Ileum (tissue), 1 donor: ENCODE measurements around a stretch of chr3.

- PRO-cap, result no peak
Measured at GRCh38 chr3:64413661-64414074, 188.4 kb upstream of the PRICKLE2 start.

DNA sequence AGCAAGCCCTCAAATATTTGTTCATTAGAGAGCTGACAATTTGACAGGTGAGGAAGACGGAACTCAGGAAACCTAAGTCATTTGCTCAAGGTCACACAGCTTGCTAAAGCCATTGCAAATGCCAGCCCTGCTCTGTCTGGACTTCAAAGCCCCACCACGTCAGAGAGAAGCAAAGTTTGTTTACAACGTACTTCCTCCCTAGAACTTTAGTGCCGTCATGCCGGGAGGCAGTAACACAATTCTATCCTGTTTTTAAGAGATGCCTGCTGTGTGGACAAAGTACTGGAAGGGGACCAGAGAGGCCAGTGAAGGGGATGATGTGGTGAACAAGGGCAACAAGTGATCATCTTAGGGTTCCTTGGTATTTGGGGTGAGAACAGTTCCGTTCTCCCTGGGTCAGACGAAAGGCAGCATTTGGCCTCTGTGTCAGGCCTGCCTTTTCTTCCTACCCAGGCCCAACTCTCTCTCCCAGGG is 216.7 kb upstream of the PRICKLE2 start:
- PRO-cap, result no peak

GRCh38 chr3:64728901-64729296 is 41.1 kb upstream of the ADAMTS9 start:
- PRO-cap, result no peak

DNA sequence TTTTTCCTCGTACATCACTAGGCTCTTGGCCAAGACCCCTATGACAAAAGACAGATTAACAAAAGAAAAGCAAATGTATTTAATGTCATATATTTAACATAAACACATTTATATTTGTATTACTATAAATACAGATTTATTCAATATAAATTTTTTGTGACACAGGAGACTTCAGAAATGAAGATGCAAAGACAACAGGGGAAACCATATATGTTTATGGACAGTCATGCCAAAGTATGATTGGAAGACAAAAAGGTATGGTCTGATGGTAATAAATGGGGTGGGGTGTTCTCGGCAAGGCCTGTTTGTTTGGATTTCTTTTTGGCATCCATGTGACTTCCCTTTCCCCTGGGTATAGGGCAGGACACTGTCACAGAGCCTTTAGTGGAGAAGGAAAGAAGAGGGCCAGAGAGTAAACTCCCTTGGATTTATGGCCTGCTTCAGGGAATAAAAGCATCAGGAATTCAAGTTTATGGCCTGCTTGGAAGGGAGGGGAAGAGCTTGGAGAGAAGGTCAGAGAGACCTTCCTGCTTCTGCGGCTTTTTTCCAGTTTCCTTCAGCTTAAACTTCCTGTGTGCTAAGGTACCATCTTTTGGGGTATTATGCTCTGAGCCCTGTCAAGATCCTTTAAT is 179.3 kb upstream of the ADAMTS9 start:
- PRO-cap, result no peak

DNA sequence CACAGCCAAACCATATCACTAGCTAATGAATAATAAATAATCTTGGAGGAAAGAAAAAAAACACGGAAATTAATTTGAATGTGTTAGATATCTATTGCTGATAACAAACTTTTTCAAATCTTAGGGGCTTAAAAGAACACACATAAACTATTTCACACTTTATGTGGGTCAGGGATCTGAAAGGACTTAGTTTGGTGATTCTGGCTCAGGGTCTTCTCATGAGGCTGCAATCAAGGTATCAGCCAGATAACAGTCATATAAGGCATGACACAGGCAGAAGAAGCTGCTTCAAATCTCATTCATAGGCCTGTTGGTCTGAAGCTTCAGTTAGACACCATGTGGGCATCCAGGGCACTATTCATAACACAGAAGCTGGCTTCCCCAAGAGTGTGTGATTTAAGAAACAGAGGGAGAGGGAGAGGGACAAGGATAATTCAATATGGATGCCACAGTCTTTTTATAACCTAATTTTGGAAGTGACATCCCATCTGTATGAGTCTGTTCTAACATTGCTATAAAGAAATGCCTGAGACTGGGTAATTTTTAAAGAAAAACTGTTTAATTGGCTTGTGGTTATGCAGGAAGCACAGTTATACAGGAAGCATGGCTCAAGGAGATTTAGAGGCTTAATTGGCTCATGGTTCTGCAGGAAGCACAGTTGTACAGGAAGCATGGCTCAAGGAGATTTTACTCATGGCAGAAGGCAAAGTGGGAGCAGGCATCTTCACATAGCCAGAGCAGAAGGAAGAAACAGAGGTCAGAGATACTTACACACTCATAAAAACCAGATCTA is 192.9 kb upstream of the ADAMTS9 start:
- PRO-cap, result no peak

GRCh38 chr3:64956882-64957446 is 269.2 kb upstream of the ADAMTS9 start:
- PRO-cap, result no peak

GRCh38 chr3:65607939-65608315 is 430.8 kb downstream of the MAGI1 start:
- PRO-cap, result no peak

- PRO-cap, result no peak
Measured at GRCh38 chr3:65803849-65804485, 234.8 kb downstream of the MAGI1 start.

- PRO-cap, result no peak
Measured at GRCh38 chr3:65880727-65881363, 157.9 kb downstream of the MAGI1 start.

- PRO-cap, result no peak
Measured at GRCh38 chr3:65902092-65903062, 136.3 kb downstream of the MAGI1 start.

DNA sequence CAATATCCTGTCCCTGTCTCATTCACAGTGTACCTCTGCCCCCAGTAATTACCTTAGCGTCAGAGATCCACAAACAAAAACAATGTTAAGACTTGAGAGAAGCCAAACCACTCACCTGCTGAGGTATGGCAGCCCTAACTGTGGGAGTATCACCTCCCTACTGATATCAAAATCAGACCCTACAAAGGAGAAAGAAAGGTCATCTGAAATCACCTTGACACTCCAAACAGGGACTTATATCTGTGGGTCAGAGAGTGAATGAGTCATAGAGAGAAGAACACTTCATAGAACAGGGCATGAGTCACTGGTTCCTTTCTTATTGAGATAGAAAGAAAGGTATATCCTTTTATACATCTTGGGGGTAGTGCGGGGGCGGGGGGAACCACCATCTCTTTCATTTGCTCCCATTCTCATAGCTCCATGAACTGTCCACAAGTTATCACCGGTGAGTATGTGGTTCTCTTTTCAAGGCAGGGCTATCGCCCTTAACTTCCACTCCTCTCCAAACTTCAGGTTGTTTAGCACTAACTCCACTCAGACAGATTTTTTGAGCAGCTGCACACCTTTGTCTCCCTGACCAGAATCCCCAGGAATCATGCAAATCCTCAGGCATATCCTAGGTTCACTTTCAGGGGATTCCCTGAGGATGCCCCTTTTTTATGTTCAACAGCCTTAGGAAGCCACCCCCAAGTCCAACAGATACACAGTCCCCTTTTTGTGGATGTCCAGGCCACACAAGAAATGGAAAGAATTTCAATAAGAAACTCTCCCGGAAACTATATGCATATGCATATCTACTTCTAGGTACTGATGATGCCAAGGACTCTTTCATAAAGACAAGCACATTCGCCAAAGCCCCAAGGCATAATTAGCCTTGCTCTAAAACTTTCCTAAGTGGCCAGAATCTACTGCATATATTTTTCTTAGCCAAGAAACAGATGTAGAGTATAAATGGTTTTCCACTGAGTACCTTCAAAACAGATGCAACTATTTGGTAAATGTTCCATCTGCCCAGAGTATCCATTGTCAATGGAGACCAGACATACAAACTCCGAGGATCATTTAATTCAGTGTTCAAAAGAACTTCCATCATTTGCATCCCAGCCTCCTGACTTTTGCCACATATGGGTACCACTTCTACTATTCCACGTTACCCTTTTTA is 74.2 kb downstream of the MAGI1 start:
- PRO-cap, result no peak

DNA sequence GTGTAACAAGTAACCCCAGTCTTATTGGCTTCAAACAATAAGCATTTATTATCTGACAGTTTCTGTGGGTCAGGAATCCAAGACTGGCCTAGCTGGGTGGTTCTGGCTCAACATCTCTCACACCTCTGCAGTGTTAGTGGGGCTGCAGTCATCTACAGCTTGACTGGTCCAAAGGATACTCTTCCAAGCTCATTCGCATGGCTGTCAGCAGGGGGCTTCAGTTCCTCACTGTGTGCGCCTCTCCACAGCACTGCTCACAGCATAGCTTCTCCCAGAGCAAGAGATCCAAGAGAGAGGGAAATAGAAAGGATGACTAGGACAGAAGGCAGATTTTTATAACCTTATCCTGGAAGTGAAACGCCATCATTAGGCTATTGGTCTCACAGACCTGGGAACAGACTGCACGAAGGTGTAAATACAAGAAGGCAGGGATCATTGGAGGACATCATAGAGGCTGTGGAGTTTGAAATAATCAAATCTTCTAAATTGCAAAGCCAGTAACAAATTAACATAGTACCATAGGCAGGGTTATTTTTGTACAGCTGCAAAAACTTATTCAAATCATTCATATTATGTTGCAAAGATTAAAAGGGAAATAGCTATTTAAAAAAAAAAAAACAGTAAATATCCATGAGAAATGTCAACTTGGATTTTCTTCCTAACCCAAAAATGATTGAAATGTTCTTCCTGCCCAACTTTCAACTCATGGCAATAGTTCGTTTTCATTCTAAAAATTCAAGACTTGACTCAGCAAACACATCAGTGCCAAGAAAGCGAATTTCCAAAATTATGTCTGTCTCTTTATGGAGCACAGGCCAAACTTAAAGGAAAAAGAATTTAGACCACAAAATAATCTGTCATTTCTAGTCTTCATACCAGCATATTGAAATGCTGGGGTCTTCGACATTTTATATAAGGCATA is 64.0 kb downstream of the MAGI1 start:
- PRO-cap, result no peak

GRCh38 chr3:66280376-66280739 is 59.6 kb downstream of the SLC25A26 start:
- PRO-cap, result no peak

- PRO-cap, result no peak
Measured at GRCh38 chr3:66297974-66298450, 77.2 kb downstream of the SLC25A26 start.

DNA sequence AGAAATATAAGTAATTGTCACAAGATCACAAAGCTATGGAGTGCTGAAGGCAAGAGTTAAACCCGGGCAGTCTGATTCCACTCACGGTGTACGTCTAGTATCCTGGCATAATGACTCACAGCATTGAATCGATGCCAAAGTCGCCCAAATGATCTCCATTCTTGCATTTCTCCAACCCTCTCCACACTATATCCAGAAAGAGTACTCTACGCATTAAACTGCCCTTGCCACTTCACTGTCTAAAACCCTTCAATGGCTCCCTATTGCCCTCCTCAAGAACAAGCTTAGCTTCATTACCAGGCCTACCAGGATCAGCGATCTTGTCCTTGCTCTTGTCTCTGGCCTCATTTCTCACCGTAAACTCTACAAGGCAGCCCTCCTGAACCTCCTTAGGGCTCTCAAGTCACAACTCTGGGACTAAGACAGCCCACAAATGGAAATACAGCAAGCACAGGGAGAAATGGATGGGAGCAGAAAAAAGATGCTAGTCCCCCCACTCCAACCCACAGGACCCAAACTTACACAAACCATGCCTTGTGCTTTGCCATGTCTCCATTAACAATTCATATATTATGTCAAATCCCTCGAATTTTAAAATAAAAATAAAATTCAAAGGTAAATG is 7.6 kb downstream of the SUCLG2 start:
- PRO-cap, result no peak

DNA sequence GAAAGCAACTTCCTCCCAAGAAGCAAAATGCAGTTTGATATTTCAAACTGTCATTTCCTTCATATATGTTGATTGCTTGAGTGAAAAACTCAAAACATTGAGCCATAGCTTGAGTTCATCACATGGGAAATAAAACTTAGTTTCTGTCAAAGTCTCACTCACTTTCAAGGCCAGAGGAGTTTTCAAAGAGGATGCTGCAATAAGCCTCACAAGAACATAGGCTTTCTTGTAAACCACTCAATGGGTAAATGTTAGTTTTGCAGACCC is 29.1 kb upstream of the SUCLG2 start:
- PRO-cap, result no peak

DNA sequence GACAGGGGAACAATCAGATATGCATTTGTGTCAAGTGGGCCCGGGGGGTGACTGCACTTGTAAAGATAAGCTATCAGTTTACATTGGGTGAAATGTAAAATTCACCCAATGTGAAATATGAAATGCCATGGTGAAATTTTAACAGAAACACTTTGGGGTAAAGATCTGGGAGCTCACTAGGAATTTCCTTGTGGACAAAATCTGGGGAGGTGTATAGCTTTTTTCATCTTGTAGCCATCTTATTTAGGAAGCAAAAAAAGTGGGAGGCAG is 59.9 kb upstream of the SUCLG2 start:
- PRO-cap, result no peak

DNA sequence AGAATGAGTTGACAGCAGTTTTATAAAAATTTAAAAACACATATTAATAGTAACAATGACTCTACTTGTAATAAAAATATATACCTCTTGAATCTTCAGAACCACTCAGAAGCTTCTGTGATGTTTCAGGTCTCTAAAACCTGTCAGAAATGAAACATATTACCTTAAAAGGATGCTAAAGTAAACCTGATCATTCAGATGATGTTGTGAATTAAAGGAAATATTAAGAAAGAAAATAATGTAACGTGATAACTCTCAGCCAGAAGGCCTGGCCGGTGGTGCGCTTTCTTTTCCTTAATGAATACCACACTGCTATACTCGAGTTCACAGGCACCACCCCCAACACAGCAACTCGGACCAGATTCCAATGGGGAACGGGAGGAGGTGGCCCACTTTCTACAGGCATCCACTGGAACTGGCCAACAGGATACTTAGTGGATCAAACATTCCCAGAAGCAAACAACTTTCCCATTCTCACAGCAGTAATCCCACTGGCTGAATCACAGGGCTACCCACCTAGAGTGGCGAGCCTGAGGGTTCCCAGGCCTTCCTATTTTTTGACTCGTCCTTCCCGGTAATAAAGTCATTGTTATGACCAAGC is 1.5 kb downstream of the EOGT start:
- PRO-cap, result no peak

- PRO-cap, result no peak
Measured at GRCh38 chr3:69084176-69084651, 523 bp upstream of the ARL6IP5 start.

GRCh38 chr3:69240663-69241388 is 118.4 kb upstream of the LMOD3 start:
- PRO-cap, result no peak